Astrocyte (in vitro differentiated cells and primary cell): Measurements from ENCODE around the genes OR4M2 and OR4N4.

DNA sequence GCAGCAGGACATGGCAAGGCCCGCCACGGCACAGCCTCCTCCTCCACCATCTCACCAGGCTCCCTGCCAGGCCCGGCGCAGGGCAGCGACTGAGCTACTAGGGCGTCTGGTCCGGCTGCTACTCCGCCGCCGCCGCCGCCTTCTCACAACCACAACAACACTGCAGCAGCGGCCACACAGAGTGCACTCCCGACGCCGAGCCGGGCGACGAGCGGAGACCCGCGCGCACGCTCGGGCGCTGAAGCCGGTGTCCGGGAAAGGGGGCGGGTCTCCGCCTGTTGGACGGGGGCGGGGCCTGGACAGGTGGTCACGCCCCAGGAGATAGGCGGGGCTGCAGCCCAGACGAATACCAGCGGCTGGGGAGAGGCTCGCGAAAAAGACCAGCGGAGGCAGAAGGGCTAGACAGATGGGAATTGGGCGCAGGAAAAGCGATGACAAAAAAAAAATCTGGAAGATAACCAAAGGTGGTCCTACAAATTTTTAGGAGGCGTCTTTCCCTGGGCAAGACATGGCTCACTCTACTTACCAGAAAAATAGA is 110.1 kb downstream of the POTEB2 start:
- PRO-cap = no peak
- RRBS, 2 experiments = no CpG with 5 or more reads among the region's 42 CpGs

DNA sequence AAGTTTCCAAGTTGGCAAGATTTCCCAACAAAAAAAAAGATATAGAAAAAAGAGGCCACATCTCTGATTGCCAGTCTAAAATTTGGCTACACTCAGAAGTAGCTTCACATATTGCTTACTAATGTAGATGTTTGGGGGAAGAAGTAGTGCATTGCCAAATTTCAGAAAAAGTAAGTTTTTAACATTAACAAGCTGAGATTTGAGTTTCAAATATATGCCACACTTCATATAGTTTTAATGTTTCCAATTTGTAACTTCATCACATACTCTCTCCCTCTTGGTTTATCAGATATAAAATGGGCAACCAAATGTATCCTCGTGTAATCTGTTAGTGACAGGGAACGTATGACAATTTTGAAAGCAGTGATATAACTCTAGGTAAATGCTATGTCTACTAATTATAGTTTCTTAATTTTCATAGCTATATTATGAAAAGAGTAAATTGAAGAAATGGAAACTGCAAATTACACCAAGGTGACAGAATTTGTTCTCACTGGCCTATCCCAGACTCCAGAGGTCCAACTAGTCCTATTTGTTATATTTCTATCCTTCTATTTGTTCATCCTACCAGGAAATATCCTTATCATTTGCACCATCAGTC is at the start of gene OR4M2:
OR4M2 (plus strand) TSS at position 353 of the 601 bp plus-strand sequence.
- PRO-cap = no peak
- RRBS, 2 experiments = no CpG with 5 or more reads among the region's 2 CpGs

GRCh38 chr15:22094165-22094720 is at the start of gene OR4N4:
OR4N4 (plus strand) TSS chr15:22094522.
- PRO-cap = no peak

- PRO-cap = no peak
- RRBS, 2 experiments = no CpG with 5 or more reads among the region's 18 CpGs
These were observed 158.8 kb downstream of the OR4N4 start for GRCh38 chr15:22252877-22253690.

GRCh38 chr15:22262345-22263098 is 168.2 kb downstream of the OR4N4 start:
- PRO-cap = no peak
- RRBS, 2 experiments = no CpG with 5 or more reads among the region's 20 CpGs

- PRO-cap = no peak
- RRBS, 2 experiments = no CpG with 5 or more reads among the region's 1 CpG
These were observed 120.8 kb downstream of the GOLGA6L22 start for GRCh38 chr15:22579517-22579842.

DNA sequence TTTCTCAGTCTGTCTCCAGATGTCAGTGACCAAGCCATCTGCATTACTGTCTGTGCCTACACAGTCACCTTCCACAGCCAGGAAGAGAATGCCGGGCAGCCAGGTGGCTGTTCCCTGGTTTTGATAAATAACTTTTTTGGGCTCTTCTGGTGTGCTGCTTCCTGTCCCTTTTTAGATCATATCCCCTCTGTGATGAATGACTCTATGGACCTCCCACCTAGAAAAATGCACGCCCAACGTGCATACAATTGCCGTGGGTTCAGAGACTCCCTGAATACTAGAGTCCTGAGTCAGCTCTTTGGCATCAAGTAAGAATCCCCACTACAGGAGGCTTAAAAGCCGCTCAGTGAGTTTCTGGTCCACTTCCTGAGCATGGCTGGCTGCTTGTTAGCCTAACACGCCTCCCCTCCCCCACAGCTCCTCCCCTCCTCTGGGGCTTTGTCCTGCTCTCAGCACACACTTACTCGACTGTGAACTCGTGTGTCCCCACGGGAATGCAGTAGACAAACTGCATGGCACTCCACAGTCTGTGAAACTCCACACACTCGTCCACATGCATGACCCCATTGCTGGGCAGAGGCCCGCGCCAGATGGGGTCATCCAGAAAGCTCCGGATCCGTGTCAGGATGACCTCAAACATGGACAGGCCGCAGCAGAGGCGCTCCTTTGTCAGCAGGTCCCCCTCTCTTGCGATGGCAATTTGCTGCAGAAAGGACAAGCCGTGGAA is 34.7 kb downstream of the NIPA2 start:
- PRO-cap = no peak
- RRBS, 2 experiments = no CpG with 5 or more reads among the region's 18 CpGs

DNA sequence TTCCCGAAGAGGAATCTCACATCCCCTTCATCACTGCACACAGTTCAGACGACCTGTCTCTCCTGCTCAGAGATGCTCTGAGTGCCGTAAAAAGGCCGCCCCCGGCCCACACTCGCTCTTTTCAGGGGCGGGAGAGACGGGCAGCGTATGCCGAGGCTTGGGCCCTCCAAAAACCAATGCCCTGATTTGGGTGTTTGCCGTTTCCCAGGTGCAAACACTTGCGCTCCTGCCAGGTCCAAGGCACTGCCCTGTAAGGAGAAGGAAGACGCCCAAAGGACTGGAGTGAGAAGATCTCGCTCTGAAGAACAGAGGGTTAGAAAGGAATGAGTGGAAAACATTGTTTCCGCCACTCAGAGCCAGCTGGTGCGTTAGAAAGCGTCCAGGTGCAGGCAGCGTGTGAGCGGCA is 53.0 kb downstream of the NIPA2 start:
- PRO-cap = no peak
- RRBS, 2 experiments = no CpG with 5 or more reads among the region's 19 CpGs

GRCh38 chr15:22963732-22964167 is 16.4 kb downstream of the CYFIP1 start:
- PRO-cap = no peak
- RRBS, 2 experiments = no CpG with 5 or more reads among the region's 8 CpGs

DNA sequence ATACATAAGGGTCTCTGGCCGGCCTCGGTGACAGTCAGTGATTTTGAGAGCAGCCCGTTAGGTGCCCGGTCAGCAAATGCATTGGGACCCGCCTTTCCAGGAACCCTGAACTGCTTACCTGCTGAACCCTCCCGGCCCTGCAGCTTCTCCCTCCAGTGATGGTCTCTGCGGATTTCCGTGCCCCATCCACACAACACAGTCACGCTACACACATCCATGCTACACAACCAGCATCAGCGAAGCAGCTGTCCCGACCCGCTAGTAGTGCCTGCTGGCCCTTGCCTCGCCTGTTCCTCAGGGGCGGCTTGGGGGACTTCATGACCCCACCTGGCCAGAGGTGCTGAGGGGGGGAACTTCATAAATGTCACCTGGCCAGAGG is 449 bp upstream of the TUBGCP5 start:
- PRO-cap = no peak
- RRBS, 2 experiments = no CpG with 5 or more reads among the region's 14 CpGs

DNA sequence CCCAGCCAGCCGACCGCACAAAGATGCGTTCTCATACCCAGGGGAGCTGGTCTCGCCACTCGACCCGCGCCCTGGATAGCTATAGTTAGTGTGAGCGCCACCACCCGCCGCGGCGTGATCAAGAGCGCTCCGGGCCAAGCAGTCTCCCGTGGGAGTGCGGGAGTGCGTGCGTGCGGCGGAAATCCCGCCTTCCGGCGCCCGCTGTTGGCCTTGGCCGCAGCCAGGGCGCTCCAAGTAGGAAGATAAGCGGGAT is 30.7 kb downstream of the GOLGA6L26 start:
- PRO-cap = no peak
- RRBS, 2 experiments = no CpG with 5 or more reads among the region's 27 CpGs

- PRO-cap = no peak
- RRBS, 2 experiments = no CpG with 5 or more reads among the region's 6 CpGs
These were observed 1.2 kb downstream of the NDN start for GRCh38 chr15:23685834-23686362.

- PRO-cap = no peak
- RRBS, 2 experiments = no CpG with 5 or more reads among the region's 3 CpGs
These were observed 111.1 kb upstream of the NDN start for GRCh38 chr15:23798187-23798638.

DNA sequence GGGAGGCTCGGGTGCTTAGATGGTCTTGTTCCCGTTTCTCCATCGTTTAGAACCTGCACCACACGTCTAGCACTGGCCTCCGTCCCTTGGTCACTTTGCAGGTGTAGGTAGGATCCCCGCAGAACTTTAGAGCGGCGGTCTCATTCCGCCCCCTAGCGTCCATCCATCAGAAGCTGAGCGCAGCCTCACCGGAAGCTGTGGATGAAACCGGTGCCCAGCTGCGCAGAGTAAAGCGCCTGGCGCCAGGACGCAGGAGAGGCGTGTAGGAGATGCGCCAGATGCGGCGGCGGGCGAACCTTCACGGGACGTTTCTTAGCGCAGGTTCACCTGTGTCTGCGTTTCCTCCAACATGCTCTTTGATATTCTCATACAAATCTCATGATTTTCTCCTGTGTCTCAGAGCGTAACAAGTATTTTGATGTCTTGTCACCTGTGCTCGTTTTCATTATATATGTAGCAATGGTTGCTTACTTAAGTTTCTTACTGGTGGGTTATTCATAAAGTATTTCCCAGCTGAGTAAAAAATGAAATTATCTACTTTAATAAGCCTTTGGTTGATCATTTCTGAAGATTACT is 191.0 kb upstream of the NDN start:
- PRO-cap = no peak
- RRBS, 2 experiments = no CpG with 5 or more reads among the region's 29 CpGs

DNA sequence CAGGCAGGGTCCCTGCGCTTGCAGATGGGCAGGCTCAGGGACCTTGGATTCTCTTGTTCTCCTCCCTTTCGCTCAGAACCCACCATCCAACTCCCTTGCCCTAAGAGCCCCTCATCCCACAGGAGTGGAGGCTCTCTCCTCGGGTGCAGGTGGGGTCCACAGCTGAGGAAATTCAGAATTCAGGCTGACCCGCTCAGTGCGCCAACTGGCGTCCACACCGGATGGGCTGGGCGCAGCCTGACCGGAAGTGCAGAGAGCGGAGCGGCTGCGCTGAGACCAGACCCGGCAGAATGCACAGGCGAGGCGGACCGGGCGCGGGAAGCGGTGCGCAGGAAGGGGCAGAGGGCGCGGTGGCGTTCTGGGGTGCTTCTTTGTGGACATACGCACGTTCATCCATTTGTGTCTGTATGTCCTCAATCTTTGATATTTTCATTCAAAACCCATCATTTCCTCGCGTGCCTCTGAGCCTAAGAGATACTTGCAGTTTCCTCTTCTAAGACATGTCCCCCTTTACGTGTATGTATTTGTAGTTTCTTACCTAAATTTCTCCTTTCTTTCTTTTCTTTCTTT is 210.5 kb upstream of the NDN start:
- PRO-cap = no peak
- RRBS, 2 experiments = 49 to 54% methylated on average over 4 of the region's 28 CpGs

- PRO-cap = no peak
- RRBS, 2 experiments = no CpG with 5 or more reads among the region's 1 CpG
These were observed 23.6 kb downstream of the UBE3A start for GRCh38 chr15:25415170-25415704.

GRCh38 chr15:25439443-25439853 is 624 bp upstream of the UBE3A start:
- PRO-cap = no peak
- RRBS, 2 experiments = no CpG with 5 or more reads among the region's 12 CpGs

DNA sequence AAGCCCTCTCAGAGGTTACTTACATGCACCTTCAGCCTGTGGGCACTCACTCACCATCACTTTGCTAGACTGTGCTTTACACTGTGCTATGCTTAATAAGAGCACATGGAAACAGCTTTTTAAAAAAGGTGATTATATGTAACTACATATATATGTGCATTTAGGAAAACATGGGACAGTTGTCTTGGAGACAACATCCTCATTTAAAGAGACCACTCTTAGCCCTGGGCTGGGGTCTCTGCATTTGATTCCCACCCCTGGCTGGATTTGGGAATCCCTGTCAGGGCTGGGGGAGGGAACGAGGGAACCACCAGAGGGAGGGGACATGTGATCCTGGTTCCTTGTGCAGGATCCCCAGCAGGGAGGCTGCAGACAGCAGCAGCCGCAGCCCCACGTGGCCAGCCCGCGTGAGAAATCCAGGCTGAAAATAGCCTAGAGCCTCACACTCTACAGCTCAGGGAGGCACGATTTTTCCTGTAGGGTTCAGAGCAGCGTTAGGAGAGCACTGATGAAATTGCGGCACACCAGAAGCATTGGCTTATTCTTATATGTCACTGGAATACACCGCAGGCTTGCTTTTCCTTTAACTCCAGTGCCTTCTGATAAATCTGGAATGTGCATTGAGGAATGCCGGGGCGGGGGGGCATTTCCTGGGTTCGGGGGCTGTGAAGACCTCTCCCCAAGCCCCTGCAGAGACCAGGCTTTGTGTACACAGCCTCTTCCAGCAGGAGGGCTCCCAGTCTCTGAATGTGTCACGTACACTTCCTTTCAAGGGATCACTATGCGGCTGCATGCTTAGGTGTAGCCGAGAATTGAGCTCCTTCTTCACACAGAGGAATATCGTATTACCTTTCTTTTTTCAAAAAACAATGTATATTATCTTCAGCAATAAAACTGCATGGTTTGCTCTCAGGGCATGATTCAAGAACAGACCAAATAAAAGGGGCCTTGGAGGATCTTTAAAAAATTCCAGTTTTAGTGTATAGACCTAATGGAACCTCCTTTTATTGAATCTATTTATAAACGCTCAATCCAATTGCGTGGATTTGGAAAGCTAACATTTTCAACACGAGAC is 193.1 kb downstream of the ATP10A start:
- PRO-cap = no peak
- RRBS, 2 experiments = no CpG with 5 or more reads among the region's 19 CpGs

DNA sequence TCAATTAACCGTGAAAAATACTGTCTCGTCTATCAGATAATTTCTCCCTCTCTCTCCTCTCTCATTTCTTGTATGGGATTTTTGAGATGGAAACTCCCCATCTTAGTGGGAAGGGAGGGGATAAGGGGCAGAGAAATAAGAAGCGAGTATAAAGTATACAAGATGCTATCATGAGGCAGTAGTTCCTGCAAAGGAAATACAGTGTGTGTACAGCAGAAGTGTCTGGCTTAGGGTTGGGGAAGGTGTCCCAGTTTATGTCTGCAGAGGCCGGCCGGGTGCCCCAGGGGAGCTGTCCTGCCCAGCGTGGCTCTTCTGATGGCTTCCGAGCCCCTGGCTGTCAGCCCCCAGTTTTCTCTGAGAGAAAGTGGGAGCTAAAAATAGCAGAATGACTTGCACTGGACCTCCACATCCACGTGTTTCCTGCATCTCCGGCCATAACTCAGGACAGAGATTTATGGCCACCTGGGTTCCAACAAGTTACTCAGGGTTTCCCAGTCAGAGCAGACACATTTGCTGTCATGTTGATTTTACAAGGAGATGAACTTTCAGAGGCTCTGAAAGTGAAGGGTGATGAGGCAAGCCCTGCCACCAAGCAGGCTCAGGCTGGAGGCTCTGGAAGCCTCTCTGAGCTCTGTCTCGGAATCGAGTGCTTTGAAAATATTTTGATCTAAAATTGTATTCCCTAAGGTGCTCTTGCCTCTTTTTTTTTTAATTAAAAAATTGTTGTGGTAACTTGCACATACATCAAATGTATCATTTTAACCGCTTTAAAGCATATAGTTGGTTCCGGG is 192.0 kb downstream of the ATP10A start:
- PRO-cap = no peak
- RRBS, 2 experiments = no CpG with 5 or more reads among the region's 13 CpGs

DNA sequence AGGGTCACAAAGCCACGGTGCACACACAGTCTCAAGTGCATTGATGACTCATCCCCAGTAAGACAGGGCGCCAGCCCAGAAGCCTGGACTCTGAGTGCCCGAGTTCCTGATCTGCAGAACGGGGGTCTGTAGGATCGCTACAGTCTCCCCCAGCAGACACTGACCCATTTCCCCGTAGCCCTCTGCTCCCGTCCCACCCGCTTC is 75.0 kb downstream of the ATP10A start:
- PRO-cap = no peak
- RRBS, 2 experiments = no CpG with 5 or more reads among the region's 8 CpGs